AG10803 (cell line): ENCODE results near the gene ZBTB47.

GRCh38 chr3:42134890-42135490 lies 43.8 kb downstream of the TRAK1 start:
- RRBS = no CpG with 5 or more reads among the region's 3 CpGs

GRCh38 chr3:42511232-42511633 lies 8.8 kb downstream of the VIPR1 start:
- RRBS = no CpG with 5 or more reads among the region's 2 CpGs

GRCh38 chr3:42536253-42537195 lies 34.1 kb downstream of the VIPR1 start:
- RRBS = 73% methylated on average over 2 of the region's 24 CpGs

GRCh38 chr3:42632418-42632942 lies 21.0 kb upstream of the ZBTB47 start:
- RRBS = no CpG with 5 or more reads among the region's 4 CpGs

GRCh38 chr3:42653042-42653771 lies at the start of gene ZBTB47:
TSS of gene ZBTB47 (plus strand) at chr3:42653697.
- RRBS = no CpG with 5 or more reads among the region's 8 CpGs

- RRBS = 2% methylated on average over 18 of the region's 79 CpGs
Measured at GRCh38 chr3:42654011-42654707, 662 bp downstream of the ZBTB47 start.

- RRBS = under 1% methylated on average over 15 of the region's 39 CpGs
Measured at GRCh38 chr3:42654708-42655576, 1.4 kb downstream of the ZBTB47 start.

DNA sequence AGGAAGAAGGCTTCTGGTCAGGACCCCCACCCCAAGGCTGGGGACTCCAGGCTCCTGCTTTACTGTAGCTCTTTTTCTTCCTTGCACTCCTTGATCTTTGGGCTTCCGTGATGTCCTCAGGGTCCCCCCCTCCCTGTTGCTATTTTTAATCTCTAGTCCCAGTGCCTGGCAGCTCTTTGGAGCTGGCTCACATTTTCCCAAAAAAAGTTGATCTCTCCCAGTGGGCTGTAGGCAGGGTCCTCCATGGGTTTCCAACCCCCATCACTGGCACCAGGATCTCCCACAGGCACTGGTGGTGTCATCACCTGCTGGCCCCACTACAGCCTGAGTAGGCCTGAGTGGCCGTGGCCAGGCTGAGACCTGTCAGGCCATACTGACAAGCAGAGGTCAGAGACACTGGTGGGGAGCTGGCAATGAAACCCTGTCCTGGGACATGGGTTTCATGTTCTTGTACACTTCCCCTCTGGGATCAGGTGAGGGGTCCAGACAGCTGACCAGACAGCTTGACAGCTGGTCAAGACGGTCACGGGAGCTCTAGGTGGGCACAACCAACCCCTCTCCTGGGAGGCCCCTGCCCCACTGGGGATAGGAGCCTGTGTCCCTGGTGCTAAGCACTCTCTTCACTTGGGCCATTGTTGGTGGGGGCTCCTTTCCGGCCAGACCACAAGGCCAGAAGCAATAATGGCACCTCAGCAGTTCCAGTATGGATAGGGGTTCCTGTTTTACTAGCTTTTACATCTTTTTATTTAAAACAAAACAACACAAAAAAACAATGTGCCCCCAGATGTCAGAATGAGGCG lies 13.0 kb downstream of the ZBTB47 start:
- RRBS = no CpG with 5 or more reads among the region's 6 CpGs

DNA sequence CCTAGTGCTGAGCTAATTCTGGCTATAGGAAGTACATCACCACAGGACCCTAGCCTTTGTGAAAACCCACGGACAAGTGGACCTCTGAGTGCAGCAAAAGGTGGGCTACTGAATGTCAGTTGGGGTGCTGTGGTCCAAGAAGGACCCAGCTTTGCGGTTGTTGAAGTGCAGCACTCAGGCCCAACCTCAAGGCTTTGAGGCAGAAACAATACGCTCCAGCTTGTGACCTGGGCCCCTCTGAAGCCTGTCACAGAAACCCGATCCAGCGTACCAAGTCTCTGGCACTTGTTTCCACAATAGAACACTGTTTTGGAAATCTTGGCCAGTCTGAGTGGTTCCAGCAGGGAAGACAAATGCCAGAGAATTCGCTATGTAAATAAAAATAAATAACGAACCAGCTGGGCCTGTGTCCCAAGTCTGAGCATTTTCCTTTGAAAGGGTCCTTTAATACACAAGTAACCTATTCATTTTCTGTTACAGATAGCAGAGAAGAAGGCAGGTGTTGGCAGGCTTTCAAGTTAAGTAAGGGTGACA lies 26.6 kb downstream of the CCDC13 start:
- RRBS = no CpG with 5 or more reads among the region's 7 CpGs

DNA sequence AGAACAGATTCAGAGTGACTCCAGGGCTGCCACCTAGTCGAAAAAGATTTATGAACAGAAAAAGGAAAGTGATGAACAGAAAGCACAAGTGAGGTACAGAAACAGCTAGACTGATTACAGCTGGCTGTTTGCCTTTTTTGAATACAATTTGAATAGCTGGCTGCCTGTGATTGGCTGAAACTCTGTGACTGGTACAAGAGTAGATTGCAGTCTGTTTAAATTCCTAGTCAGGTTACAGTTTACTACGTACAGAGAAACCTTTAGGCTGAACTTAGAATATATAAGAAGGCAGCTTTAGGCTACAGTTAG lies 10.1 kb downstream of the CCDC13 start:
- RRBS = no CpG with 5 or more reads among the region's 2 CpGs

DNA sequence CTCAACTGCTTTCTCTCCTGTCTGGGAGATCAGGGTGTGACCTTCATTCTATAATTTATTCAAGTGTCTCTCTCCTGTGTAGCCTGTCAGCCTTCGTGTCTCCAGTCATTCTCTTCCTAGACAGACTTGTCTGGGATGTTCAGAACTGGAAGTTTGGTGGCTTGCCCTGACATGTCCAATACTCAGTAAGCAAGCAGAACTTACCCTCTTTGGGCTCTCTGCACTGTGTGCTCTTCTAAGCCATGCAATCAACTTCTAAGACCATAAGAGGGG lies 14.1 kb downstream of the ACKR2 start:
- RRBS = no CpG with 5 or more reads among the region's 1 CpG

DNA sequence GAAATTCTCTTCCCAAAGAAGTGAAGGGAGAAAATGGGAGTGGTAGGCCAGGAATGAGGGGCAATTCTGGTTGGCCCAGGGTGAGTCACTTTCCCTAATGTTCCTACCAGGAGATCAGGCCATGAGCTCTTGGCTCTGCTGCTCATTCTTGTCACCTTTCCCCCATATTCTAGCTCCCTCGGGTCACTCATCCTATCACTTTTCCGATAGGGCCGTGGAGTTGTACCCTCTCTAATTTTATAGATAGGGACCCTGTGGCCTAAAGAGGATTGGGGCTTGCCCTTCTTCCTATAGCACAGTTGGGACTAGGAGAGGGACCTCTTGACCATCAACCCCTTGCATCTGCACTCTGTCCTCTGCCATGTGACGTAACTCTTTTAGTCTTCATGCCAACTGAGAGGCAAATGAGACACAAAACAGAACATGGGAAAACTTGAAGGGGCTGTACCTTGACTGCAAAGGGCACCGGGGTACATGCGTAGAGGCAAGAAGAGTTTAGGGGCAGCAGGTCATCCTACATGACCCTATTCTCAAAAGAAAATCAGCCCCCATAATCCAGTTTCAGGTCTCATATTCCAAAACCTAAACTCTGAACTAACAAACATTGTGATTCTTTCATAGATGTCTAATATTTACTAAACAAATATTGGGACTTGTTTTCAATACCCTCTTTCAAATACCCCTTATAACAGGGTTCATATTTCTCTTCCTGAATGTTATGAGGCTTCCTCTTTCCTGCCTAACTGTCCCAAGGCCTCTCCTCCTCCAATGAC lies 20.3 kb downstream of the ACKR2 start:
- RRBS = no CpG with 5 or more reads among the region's 6 CpGs

DNA sequence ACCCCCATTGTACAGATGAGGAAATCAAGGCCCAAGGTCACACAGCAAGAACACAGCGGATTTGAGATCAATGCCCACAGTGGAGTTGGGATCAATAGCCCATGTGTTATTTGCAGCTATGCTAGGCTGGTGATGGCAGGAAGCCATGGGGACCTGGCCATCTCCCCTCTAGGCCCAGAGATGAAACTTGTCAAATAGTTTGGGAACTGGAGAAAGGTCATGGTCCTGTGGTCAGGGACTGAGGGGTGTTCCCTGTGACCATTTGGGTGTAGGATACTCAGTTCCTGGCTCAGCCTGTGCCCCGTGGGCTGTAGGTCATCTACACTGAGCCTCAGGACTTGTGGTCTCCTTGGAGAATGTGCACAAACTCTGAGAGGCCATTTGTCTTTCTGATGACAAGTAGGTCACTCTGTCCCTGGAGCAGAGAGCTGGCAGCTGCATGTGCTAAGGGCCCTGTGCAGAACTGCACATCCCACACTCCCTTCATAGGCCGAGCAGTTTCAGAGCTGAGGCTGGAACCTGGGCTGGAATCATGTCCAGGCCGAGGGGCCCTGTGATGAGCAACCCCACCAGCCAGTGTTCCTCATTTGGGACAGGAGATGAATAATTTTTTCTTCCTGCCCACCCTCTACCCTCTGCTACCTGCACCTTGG lies 17.6 kb downstream of the GASK1A start:
- RRBS = no CpG with 5 or more reads among the region's 4 CpGs

- RRBS = no CpG with 5 or more reads among the region's 11 CpGs
Measured at GRCh38 chr3:43024116-43025106, 45.3 kb downstream of the GASK1A start.

DNA sequence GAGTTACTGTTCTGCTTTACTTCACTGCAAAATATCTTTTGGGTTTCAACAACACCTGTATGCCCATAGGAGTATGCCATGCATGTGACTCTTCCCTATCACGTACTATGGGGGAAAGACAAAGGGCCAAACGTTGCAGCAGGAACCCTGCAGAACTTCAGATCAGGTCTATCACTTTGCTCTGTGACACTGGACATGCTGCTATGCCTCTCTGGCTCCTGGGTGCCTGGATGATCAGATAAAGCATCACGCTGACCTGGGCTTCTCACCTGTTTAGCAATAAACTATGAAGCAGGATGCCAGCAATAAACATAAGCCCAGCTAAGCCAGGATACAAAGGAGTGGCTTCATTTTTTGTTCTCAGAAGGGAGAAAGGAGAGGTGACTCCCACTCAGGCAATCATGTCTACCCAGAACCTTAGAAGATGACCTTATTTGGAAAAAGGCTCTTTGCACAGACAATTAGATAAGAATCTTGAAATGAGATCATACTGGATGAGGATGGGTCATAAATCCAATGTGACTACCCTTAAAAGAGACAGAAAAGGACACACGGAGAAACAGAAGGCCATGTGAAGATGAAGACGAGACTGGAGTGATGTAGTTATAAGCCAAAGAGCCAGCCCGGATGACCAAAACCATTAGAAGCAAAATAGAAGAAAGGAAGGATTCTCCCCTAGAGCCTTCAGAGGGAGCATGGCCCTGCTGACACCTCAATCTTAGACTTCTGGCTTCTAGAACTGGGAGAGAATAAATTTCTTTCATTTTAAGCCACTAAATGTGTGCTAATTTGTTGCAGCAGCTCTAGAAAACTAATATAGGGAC lies 19.2 kb downstream of the POMGNT2 start:
- RRBS = no CpG with 5 or more reads among the region's 6 CpGs

GRCh38 chr3:43153054-43154184 lies 47.5 kb upstream of the POMGNT2 start:
- RRBS = no CpG with 5 or more reads among the region's 25 CpGs

GRCh38 chr3:43179579-43180457 lies 73.9 kb upstream of the POMGNT2 start:
- RRBS = no CpG with 5 or more reads among the region's 12 CpGs

GRCh38 chr3:43192381-43192980 lies 86.6 kb upstream of the POMGNT2 start:
- RRBS = no CpG with 5 or more reads among the region's 4 CpGs

- RRBS = no CpG with 5 or more reads among the region's 5 CpGs
Measured at GRCh38 chr3:43288630-43289900, 2.7 kb downstream of the SNRK start.

DNA sequence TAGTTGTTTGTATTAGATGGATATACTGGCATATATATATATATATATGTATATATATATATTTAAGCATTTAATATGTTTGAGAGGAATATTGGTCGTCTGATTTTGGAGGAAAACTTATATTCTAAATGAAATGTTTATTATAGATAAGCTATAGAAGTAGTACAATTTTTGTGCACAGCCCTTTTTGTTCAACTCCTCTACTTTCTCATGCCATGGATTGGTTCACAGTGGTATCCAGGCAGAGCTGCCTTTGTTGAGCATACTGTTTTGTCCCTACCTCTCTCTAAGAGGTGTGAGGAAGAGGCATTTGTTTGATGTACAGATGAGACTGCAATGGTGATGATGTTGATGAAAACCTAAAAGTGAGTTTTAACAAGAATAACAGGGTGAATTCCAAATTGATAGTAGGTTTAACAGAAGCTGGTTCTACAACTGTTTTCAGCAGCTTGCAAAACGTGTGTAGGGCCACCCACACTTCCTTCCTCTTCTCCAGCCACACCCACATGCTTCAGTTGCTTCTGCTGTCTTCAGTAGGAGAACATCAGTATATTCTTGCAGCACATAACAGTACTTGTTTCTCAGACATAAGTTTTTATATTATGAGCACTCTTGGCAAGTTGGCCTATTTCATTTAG lies 10.2 kb downstream of the SNRK start:
- RRBS = no CpG with 5 or more reads among the region's 2 CpGs